ENCODE measurements around the genes SENP5 and IQCG.

DNA sequence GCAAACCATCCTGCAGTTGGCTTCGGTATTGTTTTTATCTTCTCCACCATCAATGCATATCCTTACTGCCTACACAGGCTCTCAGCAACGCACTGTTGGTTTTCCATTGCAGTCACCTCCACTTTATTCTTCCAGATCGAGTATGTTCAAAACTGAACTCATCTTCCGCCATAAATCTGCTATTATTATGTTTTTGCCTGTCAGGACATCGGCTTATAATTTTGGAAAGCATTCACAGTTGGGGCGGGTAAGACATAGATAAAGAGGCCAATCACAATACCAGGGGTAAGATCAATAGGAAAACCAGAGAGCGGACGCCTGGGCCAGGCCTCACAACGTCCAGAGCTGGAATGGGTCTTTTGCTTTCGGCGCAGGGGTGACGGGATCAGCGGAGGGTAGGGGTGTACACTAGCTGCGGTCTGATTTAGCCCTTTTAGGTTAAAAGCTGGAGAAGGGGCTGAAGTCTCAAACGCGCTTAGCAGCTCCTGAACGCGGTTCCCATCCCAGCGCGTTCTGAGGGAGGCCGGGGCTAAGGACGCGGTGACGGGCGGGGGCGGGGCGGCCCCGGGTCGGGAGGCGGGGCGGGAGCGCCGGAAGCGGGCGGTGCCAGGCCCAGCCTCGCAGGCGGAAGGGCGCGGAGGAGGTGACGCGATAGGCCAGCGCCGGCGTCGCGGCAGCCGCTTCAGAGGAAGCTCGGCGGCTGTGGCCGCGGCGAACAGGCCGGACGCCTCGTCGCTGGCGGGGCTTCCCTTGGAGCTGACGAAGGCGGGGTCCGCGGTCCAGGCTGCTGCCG is at the start of gene SENP5:
Gene SENP5, plus strand, starts transcription at position 685 of the 793 bp plus-strand sequence.
- RRBS, result under 1% methylated on average over 36 of the region's 62 CpGs

DNA sequence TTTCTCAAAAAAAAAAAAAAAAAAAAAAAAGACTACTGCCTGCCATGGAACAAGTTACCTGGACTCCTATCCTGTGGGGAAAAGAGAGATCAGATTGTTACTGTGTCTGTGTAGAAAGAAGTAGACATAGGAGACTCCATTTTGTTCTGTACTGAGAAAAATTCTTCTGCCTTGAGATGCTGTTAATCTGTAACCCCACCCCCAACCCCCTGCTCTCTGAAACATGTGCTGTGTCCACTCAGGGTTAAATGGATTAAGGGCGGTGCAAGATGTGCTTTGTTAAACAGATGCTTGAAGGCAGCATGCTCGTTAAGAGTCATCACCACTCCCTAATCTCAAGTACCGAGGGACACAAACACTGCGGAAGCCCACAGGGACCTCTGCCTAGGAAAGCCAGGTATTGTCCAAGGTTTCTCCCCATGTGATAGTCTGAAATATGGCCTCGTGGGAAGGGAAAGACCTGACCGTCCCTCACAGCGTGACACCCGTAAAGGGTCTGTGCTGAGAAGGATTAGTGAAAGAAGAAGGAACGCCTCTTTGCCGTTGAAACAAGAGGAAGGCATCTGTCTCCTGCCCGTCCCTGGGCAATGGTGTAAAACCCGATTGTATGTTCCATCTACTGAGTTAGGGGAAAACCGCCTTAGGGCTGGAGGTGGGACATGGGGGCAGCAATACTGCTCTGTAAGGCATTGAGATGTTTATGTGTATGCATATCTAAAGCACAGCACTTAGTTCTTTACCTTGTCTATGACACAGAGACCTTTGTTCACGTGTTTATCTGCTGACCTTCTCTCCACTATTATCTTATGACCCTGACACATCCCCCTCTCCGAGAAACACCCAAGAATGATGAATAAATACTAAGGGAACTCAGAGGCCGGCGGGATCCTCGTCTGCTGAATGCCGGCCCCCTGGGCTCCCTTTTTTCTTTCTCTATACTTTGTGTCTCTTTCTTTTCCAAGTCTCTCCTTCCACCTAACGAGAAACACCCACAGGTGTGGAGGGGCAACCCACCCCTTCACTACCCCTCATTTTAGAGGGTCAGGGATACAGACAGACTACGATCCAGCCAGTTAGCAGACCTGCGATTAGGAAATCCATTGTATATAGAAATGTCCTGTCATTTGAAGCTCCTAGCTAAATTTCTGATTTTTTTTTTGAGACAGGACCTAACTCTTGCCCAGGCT is 1.9 kb downstream of the NCBP2AS2 start:
- RRBS, result no CpG with 5 or more reads among the region's 22 CpGs

- RRBS, result no CpG with 5 or more reads among the region's 9 CpGs
Measured at GRCh38 chr3:196988325-196988914, 19.8 kb upstream of the PIGZ start.

DNA sequence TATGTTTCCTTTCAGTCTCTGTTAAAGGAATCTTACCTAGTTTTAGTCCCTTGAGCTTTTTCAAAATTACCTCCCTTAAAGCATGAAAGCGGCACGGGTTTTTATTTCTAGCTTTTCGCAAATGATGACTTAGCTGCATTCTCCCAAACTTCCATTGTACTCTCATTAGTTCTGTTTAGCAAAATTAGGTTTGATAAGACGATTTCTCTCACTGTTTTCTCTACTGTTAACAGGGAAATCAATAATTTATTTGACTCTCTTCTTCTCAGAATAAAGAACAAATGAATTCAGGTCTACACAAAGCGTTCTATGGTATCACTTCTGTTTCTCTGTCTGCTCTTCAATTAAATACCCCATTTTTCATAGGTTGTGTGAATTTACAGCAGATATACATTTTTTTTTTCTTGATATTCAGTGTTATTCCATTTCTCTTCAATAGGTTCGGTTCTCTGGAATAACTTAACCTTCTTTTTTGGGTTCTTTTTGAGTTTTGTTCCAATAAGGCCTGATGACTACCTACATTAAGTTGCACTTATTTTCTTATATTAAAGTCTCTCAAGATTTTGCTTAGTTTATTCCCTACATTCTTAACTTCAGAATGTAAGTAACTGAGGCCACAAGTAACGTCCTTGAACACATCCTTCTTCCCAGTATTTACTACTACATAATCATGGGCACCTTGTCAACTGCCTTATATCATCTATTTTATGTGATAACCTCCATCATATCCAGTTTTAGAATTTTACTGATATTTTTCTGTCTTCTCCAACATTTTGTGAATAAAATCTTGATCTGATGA is 44.0 kb upstream of the MELTF start:
- RRBS, result no CpG with 5 or more reads among the region's 7 CpGs

- RRBS, result no CpG with 5 or more reads among the region's 3 CpGs
Measured at GRCh38 chr3:197119251-197119969, 89.8 kb upstream of the MELTF start.

- RRBS, result no CpG with 5 or more reads among the region's 2 CpGs
Measured at GRCh38 chr3:197311065-197311264, 12.6 kb upstream of the DLG1 start.

- RRBS, result no CpG with 5 or more reads among the region's 12 CpGs
Measured at GRCh38 chr3:197513921-197514586, 41.7 kb downstream of the BDH1 start.

DNA sequence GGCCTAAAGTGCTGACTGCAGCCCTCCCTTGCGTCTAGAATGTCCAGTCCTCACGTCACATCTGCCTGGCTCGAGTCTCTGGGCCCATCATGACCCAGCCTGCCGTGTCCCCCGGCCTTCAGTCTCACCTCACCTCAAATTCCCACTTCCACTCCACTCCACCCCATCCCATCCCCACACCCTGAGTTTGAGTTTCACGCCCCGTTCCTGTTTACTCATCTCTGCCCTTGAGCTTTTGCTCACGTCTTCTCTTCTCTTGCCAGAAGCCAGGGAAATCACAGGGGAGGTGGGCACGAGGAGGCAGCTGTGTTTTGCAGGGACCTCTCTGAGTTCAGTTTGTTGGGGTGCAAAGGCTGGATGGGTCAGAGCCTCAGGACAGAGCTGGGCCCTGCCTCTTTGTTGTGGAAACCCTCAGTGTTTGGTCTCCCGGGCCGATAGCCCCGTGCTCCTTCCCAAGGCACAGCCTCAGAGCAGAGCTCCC is 41.1 kb downstream of the BDH1 start:
- RRBS, result no CpG with 5 or more reads among the region's 12 CpGs

DNA sequence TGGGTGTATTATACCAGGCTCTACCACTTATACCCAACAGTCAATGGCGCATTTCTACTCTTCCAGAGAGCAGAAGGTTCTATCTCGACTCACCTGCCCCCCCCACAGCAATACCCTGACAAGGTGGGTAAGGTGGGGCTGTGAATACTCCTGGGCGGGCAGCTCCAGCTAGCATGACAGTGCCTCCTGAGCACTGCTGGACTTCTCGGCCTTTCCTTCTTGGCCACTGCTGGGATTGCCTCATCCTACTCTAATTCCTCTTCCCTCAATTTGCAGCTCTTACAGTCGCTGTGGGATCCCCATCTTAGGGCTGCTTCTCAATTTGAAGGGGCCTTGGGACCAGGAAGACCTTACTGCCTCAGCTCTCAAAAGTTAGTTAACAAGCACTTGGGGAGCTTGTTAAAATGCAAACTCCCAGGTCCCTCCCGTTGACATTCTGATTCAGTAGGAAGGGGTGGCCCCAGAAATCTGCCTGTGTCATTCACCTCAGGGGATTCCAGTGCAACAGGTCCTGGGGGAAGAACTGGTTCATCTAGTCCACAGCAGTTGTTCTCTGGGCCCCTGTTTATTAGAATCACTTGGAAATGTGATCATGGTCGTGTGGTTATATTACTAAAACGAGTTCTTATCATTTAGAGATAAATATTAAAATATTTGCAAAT is 14.8 kb downstream of the BDH1 start:
- RRBS, result no CpG with 5 or more reads among the region's 8 CpGs

GRCh38 chr3:197640988-197641988 is 85.5 kb upstream of the BDH1 start:
- RRBS, result no CpG with 5 or more reads among the region's 17 CpGs

DNA sequence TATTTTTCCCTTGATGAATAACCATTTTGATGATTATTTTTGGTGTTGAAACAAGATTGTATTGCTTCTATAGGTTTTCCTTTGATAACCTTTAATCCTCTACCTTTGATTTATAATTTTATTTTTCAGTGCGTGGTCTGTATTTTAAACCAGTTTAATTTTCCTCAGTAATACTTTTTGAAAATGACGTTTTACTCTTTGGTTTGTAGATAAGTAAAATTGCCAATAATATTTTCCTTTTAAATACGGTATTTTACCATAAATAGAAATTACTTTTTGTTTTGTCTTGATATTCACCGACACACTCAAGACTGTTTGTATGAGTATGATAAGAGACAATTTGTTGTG is 47.4 kb downstream of the LRCH3 start:
- RRBS, result no CpG with 5 or more reads among the region's 4 CpGs

DNA sequence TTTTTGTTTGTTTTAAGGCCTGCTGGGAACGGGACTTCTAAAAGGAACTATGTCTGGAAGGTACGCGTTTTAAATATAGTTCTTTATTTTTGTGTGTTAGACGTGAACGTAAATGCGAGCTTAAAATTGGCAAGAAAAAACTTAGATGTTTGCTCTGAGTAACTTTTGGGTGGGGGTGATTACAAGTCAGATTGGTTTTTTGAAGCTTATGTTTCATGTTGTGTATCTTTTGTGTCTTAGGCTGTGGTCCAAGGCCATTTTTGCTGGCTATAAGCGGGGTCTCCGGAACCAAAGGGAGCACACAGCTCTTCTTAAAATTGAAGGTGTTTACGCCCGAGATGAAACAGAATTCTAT is 906 bp downstream of the RPL35A start:
- RRBS, result no CpG with 5 or more reads among the region's 10 CpGs

DNA sequence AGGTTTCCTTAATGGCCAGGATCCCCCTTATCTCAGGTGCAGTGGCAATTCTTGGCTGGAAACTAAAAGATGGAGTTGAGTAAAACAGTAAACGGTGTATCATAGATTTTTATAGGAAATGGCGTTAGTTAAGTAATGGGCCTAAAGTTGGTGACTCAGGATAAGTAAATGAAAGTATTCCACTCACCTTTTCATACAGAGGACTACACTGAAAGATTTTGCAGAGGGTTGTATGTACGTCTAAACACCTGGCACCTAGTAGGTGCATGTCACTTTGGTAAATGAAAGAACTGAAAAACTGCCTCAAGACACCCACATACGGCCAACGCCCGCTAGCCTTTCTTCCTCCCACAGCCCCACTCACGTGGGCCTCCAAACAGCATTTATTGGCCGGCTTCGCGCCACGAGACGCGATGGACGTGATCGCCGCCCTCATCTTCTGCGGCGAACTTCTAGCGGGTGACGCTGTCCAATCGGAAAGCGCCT is at the start of gene IQCG:
Gene IQCG, minus strand, starts transcription at position 334 of the 486 bp plus-strand sequence.
- RRBS, result 0% methylated on average over 11 of the region's 22 CpGs

DNA sequence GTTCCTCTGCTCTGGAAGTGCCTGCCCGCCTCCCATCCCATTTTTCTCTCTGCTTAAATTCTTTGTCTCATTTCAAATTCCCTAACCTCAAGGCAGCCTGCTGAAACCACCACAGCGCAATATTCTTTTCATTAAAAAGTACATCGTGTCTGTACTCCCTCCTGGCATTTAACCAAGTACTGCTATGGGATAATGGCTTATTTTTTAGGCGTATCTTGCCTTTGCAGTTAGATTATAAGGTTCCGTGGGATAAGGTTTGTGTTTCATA is 906 bp downstream of the LMLN start:
- RRBS, result no CpG with 5 or more reads among the region's 5 CpGs

GRCh38 chr3:197961482-197961954 is 1.5 kb downstream of the LMLN start:
- RRBS, result no CpG with 5 or more reads among the region's 10 CpGs

- RRBS, result no CpG with 5 or more reads among the region's 10 CpGs
Measured at GRCh38 chr3:198153014-198153571, 193.1 kb downstream of the LMLN start.